Camera-type eye (tissue), 1 donor: ENCODE data around the gene GOLGA8S.

- RAMPAGE, long total RNA, result no peak
Observed at GRCh38 chr15:20505972-20506625, 35.5 kb downstream of the GOLGA6L6 start.

DNA sequence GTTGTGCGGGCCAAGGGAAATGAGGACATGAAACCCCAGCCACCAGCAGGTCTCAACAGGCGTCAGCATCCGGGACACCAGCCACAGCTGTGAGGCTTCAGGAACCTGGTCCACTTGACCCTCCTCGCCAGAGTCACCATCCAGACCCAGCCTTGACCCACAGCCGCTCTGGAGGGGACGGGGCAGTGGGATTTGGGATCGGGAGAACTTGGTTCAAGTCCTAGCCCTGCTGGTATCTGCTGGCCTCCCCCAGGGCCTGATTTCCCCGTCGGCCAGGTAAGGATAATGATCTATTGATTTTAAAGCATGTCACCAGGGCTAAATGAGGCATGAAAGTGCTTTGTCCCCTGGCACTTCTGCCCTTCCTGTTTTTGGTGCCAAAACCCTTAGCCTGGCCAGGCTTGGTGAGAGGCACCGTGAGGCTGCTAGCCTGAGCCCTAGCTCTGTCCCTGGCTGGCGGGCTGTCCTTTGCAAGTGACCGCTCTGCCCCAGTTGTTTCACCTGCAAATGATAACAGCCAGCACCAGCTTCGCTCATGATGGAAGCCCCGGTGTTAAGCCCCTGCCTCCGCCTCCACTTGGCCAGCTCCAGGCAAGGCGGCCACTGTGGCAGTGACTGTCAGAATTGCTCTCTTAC, 156.5 kb downstream of the OR4N4 start:
- RAMPAGE, long total RNA, result no peak

DNA sequence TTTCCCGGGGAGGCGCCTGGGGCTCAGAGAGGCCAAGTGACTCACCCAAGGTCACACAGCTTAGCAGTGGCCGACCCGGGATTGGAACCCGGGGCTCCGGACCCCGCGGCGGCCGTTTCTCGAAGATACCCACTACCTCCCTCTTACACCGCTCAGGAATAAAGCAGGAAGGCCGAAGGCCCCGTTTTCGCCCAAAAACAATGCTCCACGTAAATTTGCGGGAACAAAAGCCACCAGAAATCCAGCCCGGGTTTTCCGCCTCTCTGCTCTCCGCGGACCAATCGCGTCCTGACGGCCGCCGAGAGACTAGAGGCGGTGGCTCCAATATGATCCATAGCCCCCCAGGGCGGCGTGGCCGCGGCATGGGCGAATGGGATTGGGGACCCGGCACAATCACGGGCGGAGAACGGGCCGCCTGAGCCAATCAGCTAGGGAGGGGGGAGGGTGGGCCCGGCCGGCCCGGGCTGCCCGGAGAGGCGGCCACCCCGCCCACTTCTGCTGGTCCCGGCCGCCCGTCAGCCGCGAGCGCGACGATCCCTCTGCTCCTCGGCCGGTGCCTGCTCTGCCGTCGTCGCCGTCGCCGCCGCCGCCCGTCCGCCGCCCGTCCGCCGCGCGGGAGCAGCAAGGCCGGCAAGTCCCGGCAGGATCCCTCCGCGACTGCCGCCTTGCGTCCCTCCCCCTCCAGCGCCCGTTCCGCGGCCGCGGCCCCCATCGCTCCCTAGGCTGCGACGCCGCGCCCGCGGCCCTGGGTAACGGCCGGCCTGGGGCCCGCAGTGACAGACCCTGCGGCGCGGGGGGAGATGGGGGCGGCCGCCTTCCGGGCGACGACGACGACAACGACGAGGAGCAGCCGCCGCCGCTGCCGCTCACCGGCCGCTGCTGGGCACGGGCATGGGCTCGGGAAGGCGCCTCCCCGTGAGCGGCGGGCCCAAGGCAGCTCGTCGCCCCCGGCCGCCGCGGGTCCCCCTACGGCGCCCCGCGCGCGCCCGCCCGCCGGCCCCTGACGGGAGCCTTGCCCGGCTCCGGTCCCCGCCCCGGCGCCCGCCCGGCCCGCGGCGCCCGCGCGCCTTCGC, 163.2 kb downstream of the OR4N4 start:
- RAMPAGE, long total RNA, result no peak

DNA sequence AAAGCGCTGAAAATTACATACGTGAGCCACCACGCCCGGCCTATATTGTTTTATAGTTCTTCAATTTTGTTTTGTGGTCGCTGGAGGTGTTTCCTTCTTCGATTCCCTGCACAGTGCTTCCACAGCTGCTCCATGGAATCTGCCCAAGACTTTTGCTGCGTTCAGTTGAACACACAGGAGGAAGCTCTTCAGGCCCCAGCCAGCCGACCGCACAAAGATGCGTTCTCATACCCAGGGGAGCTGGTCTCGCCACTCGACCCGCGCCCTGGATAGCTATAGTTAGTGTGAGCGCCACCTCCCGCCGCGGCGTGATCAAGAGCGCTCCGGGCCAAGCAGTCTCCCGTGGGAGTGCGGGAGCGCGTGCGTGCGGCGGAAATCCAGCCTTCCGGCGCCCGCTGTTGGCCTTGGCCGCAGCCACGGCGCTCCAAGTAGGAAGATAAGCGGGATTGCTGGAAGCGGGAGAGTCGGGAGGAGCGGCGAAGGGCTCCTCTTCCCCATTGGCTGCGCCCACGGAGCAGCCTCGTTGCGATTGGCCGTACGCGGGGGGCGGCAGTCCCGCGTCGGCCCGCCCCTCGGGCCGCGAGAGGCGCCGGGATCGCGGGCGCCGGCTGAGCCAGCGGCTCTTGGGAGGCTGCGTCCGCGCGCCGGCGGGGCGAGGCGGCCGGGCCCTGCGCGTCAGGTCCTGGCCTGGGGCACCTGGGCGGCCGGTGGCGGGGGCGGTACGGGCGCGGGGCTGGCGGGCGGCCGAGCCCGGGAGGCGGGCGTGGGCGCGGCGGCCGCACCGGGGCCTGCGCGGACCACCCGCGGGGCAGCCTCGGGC, 35.8 kb downstream of the GOLGA6L22 start:
- RAMPAGE, long total RNA, result no peak

DNA sequence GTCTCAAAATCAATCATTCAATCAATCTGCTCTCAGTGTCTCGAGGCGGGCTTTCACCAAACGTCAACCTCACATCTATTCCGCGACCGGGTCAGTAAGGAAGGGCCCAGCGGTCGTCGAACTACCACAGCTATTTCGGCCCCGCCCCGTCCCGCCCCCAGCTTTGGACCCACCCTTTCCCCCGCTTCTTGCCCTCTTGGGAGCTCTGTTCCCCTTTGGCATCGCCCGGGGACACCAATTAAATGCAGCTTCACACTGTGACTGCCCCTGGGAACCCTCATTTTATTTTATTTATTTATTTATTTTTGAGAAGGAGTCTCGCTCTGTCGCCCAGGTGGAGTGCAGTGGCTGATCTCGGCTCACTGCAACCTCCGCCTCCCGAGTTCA, 1.0 kb upstream of the NIPA2 start:
- RAMPAGE, long total RNA, result no peak

DNA sequence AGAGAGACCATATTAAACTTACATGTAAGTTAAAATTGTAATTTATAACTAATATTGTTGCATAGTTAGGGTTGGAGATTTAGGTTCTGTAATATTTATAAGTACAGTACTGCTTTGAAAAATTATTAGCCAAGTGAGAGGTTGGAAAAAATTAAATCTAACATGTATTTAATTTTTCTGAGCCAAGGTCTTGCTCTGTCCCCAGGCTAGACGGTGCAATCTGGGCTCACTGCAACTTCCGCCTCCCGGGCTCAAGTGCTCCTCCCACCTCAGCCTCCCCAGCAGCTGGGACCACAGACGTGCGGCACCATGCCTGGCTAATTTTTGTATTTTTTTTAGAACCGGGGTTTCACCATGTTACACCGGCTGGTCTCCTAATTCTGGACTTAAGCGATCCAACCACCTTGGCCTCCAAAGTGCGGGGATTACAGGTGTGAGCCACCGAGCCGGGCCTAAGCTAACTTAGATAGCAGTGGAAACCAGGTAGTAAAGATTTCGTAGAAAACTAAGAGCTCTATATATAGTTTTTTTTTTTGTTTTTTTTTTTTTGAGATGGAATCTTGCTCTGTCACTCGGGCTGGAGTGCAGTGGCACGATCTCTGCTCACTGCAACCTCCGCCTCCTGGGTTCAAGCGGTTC, 1.4 kb downstream of the NIPA2 start:
- RAMPAGE, long total RNA, result no peak

GRCh38 chr15:22973274-22974006, 6.7 kb downstream of the CYFIP1 start:
- RAMPAGE, long total RNA, result no peak

- RAMPAGE, long total RNA, result no peak
Observed at GRCh38 chr15:23354575-23354941, at the start of gene GOLGA8S. GOLGA8S (plus strand) TSS chr15:23354748.

GRCh38 chr15:23477729-23477951, 30.6 kb upstream of the GOLGA6L2 start:
- RAMPAGE, long total RNA, result no peak

- RAMPAGE, long total RNA, result no peak
Observed at GRCh38 chr15:23840110-23840510, 153.0 kb upstream of the NDN start.

DNA sequence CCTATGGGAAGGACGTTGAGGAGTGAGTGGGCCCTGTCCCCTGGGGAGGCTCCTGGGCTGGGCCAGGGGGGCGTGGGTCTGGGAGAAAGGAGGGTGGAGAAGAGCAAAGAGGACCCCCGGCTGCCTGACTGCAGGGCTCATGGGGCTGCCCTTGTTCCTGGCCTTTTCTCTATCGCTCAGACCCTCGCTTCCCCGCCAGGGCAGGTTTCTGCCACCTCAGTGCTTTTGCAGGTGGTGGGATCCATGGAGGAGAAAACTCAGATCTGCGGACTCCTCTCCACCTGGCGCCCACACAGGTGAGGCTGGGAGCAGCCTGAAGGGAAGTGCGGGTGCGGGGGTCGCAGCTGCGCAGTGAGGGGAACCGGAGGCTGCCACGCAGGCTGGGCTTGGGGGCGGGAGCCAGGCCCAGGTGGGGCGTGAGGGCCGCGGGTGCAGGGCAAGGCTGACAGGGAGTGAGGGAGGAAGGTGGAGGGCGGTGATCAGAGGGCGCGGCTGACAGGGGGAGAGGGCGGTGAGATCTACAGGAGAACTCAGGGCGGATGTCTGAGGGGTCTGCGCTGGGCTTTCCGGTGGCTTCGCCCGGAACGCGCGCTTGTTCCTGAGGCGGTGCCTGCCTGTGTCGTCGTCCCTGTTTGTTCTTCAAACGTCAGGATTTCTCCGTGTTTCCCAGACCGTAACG, 248.7 kb upstream of the NPAP1 start:
- RAMPAGE, long total RNA, result no peak

DNA sequence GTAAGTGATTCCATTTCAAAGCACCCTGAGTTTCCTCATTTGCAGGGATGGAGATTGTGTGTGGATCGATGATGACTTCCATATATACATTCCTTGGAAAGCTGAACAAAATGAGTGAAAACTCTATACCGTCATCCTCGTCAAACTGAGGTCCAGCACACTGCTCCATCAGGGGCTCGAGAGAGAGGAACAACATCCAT, 126.3 kb downstream of the SNRPN start:
- RAMPAGE, long total RNA, result no peak

DNA sequence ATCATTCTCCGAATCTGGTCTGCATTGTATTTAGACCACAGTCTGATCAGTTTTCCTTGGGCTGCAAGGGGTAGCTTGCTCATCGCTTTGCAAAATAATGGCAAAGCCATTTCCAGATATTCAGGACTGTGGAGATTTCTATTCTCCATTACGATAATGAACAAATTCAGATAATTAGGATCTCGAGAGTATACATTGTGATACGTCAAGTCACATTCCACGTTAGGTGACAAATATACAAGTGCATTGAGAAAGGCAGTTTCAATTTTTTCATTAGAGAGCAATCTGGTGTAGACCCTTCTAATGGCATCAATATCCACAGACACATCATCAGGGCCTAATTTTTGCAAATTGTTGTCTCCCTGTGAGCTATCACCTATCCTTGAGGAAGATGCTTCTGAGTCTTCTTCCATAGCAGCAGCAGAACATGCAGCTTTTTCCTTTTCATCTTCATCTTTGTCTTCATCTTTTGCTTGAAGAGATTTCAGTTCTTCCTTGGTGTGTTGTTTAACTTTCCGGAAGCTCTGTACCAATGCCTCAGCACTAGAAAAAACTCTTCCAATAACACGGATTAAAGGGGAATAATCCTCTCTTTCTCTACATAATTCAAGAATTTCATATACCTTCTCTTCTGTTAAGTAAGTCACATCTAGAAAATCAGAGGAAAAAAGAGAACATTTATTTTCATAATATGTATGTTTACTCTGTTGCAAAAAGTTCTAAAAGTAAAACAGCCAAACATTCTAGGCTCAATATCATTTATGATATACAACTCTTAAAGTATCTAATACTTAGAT, 67.5 kb downstream of the UBE3A start:
- RAMPAGE, long total RNA, result no peak

- RAMPAGE, long total RNA, result no peak
Observed at GRCh38 chr15:25375205-25375855, 63.5 kb downstream of the UBE3A start.

GRCh38 chr15:25397472-25398105, 41.2 kb downstream of the UBE3A start:
- RAMPAGE, long total RNA, result no peak

GRCh38 chr15:25404720-25405278, 34.0 kb downstream of the UBE3A start:
- RAMPAGE, long total RNA, result no peak

DNA sequence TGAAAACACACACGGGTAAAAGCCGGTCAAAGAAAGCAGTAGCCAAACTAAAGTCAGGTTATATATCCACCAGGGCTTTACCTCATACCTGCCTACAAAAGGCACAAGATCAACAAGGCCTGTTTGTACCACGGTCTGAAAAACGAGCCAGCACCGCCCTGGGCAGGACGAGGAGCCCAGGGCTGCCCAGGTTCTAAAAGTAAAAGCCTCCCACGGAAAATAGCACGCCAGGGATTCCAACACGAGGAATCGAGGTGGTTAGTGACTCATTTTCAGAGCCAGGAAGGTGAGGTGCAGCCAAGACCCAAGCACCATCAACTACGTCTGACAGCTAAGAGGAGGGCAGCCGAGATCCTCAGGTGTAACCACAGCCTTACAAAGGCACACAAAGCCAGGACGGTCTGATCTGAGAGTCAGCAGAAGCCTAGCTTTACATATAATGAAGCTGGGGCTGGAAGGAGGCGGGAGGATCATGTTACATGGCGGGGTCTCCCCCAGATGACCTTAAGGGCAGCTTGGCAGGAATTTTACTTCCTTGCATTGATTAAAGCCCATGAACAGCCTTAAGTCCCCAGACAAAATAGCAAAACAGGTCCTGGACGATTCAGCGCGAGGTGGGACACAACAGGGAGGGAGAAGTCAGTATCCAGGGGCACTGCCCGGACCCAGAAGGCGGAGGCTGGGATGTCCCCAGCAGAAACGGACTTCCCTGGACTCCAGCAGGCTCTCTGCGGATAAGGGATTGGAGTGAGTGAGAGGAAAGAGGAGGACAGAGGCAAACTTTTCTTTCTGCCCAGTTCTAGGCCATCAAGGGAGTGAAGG, 52.4 kb downstream of the ATP10A start:
- RAMPAGE, long total RNA, result no peak

DNA sequence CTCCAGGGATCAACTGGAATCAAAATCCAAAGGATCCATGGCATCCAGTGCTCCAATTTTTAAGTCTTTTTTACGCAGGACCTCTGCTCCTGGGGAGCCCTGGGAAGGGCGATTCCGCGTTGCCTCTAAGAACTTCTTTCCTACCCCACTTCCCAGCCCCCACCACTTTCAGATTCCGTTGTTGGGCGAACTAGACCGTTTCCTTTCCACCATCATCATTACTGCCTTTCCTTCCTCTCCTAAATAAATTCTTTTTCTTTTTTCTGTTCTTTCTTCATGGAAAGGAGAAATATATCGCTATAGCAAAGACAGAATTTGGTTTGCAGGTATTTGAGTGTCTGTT, 528 bp upstream of the ATP10A start:
- RAMPAGE, long total RNA, result no peak

- RAMPAGE, long total RNA, result no peak
Observed at GRCh38 chr15:26628742-26629849, 143.8 kb downstream of the GABRB3 start.

- RAMPAGE, long total RNA, result no peak
Observed at GRCh38 chr15:27064264-27064680, 93.3 kb downstream of the GABRG3 start.